Cerebral cortex (tissue), 2 donors: ENCODE measurements around a stretch of chr14.

DNA sequence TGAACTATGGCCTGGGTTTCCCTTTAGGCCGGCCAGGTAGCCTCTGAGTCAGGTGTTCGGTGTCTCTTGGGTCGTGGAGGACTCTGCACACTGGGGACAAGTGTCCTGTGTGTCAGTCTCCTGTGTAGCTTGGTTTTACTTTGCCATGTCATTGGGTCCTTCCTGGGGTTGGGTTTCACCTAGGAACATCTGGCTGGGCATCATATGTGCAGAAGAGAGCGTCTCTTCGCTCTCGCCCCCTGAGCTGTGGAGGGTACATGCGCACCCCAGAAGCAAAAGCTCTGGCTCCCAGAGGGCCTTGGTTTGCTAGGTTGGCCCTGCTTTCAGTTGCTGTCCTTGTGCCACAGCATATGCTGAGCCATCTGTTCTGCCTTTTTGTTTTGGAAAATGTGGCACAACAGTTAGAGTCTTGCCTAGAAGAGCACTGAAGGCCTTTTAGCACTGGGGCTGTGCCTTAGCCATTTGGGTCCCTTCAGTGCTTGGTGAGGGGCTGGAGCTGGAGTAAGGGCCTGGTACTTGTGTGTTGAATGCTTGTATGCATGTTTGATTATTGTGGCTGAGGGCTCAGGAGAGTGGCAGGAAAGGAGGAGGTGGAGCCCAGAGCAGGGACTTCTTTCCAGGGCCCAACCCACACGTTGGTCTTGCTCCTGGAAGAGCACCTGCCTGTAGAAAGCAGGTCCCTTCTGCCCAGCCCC is 60.4 kb downstream of the WDR25 start:
- PRO-cap, 2 experiments: no peak in any of the 2 experiments

- PRO-cap, 2 experiments: no peak in any of the 2 experiments
These were observed 53.9 kb upstream of the BEGAIN start for GRCh38 chr14:100641171-100641474.

DNA sequence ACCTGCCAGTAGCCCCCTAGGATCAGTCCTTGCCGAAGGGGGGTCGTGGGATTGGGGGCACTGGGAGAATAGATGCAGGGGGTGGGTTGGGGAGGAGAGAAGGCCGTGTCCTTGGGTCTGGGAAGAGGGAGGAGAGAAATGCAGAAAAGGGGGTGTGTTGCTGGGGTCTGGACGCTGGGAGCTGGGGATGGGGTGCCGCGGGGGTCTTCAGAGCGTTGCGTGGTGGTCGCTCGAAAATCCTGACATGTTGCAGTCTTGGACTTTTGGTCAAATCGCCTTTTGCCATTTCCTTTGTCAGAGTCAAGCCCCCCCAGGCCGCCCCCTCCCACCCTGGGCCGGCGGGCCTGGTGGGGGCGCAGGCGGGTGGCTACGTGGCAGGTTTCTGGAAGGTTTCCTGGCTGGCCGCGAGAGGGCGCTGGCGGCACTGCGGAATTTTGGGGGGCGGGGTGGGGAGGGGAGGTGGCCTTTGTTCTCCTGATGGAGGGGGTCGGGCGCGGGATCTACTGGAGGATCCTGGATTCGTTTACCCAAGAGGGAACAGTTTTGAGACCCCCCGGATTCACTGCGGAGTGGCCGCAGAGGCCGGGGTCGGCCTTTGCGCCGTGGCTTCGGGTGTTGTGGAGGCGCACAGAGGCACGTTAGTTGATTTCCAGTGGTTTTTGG is 76.5 kb downstream of the RTL1 start:
- PRO-cap, 2 experiments: peak in 1 of 2 experiments; most common minus-strand start position 384 of the sequence (in 1)

GRCh38 chr14:100900176-100900789 is 3.2 kb downstream of the RTL1 start:
- PRO-cap, 2 experiments: no peak in any of the 2 experiments

DNA sequence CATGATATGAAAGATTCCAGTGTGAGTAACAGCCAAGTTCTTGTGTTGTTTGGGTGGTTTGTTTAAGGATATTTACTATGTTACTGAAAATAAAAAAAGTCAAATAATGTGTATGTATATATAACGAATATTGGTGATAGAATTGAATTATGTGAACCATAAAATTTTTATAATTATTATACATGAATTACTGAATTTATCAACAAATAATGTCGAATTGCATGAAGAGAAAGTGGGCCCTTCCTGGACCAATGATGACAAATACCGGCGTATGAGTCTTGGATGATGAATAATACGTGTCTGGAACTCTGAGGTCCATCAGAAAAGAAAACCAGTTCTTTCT is 65.2 kb upstream of the RTL1 start:
- PRO-cap, 2 experiments: peak in 1 of 2 experiments; most common plus-strand start position 247 of the sequence (in 1)

GRCh38 chr14:101364095-101364514 is 397.4 kb upstream of the PPP2R5C start:
- PRO-cap, 2 experiments: no peak in any of the 2 experiments

DNA sequence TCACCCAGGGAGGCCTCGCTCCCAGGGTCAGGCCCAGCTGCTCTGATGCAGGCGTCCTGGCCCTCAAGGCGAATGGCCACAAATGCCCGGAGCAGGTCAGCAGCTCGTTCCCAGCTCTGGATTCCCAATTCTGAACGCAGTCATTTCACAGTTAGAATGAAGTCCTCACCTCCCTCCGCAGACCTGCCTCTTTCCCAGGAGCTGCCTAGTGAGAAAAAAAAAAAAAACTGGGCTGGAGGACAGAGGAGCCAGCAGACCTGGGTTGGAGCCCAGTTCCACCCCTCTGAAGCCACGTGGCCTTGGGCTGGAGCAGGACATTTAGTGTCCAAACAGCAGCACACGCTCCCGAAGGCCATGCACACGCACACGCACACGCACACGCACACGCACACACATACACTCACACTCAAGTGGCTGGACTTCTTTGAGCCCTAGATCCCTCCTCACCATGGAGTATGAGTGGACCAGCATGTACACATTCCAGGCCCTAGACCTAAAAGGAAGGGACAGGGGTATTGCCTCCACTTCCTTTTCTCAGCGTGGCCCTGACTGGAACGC is 262.3 kb upstream of the PPP2R5C start:
- PRO-cap, 2 experiments: no peak in any of the 2 experiments

GRCh38 chr14:101596392-101596690 is 165.2 kb upstream of the PPP2R5C start:
- PRO-cap, 2 experiments: no peak in any of the 2 experiments

GRCh38 chr14:101849092-101849615 is 87.6 kb downstream of the PPP2R5C start:
- PRO-cap, 2 experiments: no peak in any of the 2 experiments

DNA sequence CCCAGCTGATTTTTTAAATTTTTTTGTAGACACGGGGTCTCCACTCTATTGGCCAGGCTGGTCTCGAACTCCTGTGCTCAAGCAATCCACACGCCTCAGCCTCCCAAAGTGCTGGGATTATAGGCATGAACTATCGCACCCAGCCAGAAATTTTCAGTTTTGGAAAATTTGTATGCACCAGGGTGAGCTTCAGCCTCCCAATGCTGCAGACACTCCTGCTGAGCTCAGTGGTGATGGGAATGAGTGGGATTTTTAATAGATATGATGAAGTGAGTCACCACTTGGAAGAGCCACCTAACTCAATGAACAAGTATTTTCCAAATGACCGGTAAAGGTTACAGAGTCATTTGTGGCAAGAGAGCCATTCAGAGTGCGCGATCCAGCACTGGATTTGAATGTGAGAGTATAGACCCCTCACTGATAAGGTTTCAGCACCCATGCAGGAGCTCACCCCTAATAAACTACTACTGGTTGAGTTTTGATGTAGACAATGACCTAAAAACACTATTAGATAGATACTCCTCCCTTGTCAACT is 100.6 kb downstream of the PPP2R5C start:
- PRO-cap, 2 experiments: no peak in any of the 2 experiments

GRCh38 chr14:101962254-101962892 is 2.0 kb upstream of the DYNC1H1 start:
- PRO-cap, 2 experiments: peak in 1 of 2 experiments; most common plus-strand start chr14:101962719 (in 1); most common minus-strand start chr14:101962548 (in 1)

DNA sequence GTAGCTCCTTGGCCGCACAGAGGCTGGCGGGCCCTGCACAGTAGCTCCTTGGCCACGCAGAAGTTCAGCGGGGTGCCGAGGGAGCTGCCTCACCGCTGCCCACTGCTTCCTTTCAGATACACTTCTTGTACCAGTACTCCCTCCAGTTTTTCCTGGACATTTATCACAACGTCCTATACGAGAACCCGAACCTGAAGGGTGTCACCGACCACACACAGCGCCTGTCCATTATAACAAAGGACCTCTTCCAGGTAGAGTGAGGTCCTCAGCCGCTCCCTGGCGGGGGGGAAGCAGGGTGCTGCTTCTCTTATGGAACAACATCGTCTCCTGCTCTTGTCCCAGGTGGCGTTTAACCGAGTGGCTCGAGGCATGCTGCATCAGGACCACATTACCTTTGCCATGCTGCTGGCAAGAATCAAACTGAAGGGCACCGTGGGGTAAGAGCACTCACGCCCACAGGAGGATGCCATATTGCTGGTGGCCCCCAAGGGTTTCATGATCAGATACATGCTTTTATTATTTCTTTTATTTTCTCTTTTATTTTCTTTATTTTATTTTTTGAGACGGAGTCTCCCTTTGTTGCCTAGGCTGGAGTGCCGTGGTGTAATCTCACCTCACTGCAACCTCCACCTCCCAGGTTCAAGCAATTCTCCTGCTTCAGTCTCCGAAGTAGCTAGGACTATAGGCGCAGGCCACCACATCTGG is 47.4 kb downstream of the HSP90AA1 start:
- PRO-cap, 2 experiments: no peak in any of the 2 experiments

DNA sequence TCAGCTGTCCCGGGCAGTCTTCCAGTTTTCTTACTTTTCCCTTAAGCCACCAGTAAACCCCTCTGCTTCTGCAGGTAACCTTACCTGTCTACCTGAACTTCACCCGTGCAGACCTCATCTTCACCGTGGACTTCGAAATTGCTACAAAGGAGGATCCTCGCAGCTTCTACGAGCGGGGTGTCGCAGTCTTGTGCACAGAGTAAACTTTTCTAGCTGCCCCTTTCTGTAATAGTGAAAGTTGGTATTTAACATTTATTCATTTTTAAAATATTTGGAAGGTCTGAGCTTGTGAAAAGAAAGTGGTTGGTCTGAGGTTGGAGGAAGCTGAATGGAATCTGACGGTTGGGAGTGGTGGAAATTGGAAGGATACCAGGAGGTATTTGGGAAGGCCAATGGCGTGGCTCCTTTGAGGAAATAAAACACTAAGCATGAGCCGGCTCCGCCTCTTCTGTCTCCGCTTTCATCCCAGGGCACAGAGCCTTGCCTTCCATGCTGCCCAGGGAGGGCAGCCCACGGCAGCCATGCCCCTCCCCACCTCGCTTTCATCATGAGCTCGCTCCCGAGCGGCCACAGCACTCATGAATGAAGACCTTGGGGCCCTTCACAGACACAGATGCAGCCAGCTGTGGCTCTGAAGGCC is 36.4 kb downstream of the HSP90AA1 start:
- PRO-cap, 2 experiments: no peak in any of the 2 experiments

DNA sequence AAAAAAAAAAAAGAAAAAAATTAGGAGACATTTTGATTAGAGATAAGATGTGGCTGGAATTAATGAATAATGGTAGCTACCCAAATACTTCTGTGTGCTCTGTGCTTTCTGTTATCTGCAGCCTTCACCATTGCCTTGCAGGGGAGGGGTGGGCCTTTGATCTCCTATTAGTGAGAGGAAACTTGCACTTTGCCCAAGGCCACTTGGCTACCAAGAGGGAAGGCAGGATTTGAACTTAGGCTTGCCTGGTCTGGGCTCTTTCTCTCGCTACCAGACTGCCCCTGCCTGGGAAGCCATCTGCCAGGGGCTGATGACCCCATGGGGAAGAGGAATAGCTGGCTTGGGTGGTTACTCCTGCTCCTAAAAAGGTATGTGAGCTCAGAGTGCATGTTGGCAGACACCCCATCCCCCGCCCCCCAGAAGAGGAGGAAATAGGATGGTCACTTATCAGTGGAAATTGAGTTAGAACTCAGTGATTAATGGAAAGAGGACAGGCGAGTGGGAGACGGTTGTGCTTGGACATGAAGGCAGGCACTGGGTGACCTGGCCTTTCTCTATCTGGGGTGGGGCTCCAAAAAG is 51.4 kb downstream of the WDR20 start:
- PRO-cap, 2 experiments: no peak in any of the 2 experiments

- PRO-cap, 2 experiments: no peak in any of the 2 experiments
These were observed 25.0 kb downstream of the MOK start for GRCh38 chr14:102279861-102280443.

DNA sequence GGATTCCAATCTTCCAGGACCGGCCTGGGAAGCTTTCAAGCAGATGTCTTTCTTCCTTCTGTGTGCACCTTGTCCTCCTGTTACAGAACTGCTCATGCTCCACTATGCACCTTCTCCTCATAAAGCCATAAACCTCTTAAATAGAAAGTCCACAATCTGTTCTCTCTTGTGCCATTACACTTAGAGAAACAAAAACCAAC is 12.5 kb downstream of the MOK start:
- PRO-cap, 2 experiments: no peak in any of the 2 experiments

GRCh38 chr14:102353128-102353525 is 9.6 kb downstream of the CINP start:
- PRO-cap, 2 experiments: no peak in any of the 2 experiments

DNA sequence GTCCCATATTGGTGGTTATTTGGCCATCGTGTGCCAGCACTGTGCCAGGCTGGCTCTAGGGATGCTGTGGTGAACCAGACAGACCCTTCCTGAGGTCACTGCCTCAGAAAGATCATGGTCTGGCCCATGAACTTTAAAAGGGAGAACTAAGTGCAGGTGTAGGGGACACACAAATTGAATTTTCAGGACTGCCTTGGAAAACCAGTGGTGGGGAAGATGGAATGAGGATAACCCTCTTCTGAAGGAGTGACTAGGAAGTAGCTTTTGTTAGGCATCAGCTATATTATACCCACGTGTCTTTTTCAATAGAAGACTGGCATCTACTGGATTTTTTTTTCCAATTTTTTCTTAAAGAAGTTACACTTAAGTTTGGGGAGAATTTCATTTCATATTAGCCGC is 1.6 kb downstream of the TECPR2 start:
- PRO-cap, 2 experiments: no peak in any of the 2 experiments

GRCh38 chr14:102437924-102438547 is 71.5 kb downstream of the ANKRD9 start:
- PRO-cap, 2 experiments: peak in 1 of 2 experiments; most common plus-strand start chr14:102438277 (in 1); most common minus-strand start chr14:102438122 (in 1)

DNA sequence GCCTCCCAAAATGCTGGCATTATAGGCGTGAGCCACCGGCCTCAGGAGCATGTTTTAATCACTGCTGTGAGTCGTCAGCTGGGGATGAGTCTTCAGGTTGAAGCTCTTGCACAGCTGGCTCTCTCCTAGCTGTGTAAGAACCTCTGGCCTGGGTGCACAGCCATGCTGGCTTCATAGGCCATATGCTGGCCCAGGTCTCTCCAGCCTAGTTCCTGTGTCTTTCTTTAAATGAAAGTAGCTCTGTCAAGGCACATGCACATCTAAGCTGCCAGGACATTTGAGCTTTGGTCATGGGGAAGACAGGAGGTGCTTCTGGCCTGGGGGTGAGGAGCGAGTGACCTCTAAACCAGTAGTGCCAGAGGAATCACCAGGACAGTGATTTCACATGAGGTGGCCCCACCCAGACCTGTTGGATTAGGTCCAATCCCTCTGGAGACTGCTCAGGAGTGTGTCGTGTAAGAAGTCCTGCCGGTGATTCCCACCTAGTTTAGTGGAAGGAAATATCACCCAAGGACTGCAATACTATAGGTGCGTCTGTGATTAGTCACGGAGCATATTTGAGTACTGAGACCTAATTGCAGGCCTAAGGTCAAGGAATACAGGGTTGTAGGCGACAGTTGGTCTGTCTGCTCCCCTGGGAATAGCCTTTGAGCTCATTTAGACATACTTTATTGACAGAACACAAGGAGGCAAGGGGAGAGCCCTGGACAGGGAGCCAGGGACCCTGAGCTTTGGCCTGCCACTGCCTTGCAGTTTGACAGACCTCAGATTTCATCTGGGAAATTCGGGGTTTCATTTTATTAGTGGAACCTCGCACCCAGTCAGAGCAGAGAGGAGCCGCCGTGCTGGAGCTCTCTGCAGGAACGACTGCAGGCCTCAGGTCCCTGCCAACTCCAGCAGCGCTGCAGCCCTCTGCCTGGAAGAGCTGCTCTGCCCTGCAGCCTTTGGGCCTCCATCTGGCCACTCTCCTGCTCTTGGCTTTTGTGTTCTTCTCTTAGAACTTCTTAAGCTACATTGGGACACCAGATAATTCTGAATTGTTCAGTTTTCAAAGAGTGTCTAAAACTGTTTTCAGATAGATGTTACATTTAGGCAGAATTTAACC is 67.0 kb downstream of the ANKRD9 start:
- PRO-cap, 2 experiments: no peak in any of the 2 experiments